ENCODE data around the genes TLR10 and KLB.

DNA sequence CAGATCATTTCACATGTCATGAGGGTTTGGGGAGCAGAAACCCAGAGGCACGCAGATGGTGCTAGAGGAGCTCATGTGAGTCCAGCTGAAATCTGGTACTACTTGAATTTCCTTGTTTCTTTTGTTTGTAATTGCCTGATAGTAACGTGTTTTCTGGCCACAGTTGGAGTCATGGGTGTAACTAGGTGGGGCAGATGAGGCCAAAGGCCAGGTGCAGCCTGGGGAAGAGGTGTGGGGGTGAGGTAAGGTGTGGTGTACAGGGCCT lies 271.4 kb downstream of the PTTG2 start:
- PRO-cap: no peak

DNA sequence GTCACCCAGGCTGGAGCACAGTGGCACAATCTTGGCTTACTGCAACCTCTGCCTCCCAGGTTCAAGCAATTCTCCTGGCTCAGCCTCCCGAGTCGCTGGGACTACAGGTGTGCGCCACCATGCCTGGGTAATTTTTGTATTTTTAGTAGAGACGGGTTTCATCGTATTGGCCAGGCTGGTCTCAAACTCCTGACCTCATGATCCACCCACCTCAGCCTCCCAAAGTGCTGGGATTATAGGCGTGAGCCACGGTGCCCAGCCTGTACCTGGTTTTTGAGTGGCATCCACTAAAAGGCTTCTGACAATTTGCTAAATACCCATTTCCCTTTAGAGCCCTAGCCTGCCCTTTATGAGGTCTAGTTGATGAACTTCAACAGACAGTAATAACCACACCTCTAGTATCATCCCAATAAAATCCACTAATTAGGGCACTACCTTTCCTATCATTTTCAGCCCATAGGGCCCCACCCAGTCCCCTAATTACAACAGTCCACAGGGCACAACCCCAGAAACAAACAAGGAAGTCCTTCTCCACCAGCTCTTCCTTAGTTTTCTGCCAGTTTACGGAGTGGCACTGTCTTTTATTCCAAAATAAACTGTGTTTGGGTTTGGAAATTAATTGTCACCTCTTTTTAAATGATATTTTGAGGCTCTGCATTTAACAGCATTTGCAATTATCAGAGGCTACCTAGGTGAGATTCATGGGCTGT lies 303.7 kb downstream of the PTTG2 start:
- PRO-cap: no peak

DNA sequence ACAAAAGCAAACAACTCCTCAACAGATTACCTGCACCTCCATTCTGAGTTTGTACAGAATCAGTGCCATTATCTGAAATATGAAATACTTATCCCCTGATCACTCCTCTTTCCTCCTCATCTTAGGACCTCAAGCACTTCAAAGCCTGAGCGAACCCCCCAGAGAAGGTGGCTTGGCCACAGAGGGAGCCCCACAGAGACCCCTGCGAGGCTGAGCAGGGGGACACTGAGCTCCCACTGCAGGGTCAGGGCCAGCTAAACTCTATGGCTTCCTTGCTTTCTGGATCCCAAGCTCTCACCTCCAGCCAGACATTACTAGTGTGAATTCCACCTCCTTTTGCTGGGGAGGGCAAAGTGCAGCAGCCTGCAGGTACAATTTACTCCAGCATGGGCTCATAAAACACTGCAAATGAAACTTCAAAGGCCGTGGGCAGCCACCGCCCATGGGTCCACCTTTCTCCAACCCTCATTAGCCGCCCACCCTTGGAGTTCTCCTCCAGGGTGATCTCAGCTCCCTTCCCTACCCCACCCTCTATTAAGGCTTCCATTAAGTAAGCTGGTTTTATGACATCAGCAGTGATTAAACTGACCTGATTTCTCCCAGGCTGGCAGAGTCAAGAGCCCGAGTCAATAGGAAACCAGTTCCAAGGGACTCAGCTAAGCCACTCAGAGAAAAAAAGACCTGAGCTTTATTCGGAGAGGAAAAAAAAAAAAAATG lies 319.3 kb downstream of the PTTG2 start:
- PRO-cap: no peak

GRCh38 chr4:38318696-38319567 lies 345.1 kb upstream of the KLF3 start:
- PRO-cap: bidirectional peak, plus-strand start at chr4:38319122, minus-strand start at chr4:38318967

GRCh38 chr4:38366347-38366774 lies 297.6 kb upstream of the KLF3 start:
- PRO-cap: no peak

DNA sequence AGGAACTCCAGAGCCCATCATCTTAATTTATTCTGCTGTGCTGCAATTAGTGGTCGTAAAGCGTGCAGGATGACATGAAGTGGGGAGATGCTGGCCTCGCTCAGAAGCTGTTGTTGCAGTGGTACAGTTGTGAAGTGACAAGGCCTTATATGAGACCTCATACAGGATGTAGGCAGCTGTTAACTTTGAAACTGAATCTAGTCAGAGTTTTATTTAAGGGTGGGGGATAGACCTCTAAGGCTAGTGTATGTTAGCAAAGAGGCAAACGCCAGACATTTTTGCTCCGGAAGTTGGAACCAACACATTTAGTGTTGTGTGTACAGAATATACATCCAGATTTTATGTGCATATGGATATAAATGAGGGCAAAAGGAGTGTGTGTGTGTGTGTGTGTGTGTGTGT lies 13.5 kb downstream of the KLF3 start:
- PRO-cap: no peak

- PRO-cap: no peak
Observed at GRCh38 chr4:38700876-38701673, 37.1 kb downstream of the KLF3 start.

GRCh38 chr4:38782723-38783168 lies at the start of gene TLR10:
TLR10 (minus strand) TSS chr4:38782990.
- PRO-cap: no peak

- PRO-cap: no peak
Observed at GRCh38 chr4:38802260-38802646, 2.3 kb downstream of the TLR1 start.

GRCh38 chr4:38805333-38806250 lies 1.0 kb upstream of the TLR1 start:
- PRO-cap: no peak

DNA sequence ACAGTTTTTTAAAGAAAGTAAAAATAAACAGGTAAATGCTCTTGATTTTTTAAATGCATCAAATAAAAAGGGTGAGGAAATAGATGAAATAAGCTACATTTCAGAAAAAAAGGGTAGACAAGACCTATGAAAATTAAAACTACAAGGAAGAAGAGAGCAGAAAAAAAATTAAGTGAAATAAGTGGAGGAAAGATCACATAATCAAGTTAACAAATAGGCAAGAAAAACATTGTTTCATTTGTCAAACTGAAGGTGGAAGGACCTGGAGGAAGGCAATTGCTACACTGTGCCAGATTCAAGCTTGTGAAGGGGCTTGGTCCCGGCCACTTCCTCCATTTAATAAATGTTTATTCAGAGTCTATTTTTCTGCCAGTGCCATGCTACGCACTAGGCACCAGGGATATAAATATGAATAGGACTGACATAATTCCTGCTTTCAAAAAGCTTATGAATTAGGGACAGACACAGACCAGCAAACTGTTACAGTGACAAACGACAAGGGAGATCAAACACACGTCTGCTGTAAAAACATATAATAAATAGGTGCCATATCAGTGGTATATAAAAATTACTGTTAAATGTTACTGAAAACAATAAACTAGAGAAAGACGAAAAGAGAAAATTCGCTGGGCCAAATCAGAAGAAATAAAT lies 646 bp downstream of the TLR6 start:
- PRO-cap: no peak

GRCh38 chr4:38857392-38858458 lies 1.1 kb upstream of the TLR6 start:
- PRO-cap: no peak

DNA sequence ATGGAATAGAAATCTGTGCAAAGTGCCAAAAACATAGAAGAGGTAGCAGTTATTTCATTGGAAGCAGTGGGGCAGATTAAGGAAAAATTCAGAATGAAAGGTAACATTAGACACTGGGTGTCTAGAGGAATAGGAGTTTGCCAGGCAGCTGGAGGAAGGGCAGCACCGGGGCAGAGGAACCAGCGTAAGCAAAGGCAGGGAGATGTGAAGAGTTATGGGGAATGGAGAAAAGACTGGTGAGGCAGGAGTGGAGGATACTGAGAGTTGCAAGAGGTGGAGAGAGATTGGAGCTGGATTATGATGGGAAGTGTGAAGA lies 1.6 kb downstream of the FAM114A1 start:
- PRO-cap: no peak

- PRO-cap: no peak
Observed at GRCh38 chr4:38949248-38949523, 81.6 kb downstream of the FAM114A1 start.

DNA sequence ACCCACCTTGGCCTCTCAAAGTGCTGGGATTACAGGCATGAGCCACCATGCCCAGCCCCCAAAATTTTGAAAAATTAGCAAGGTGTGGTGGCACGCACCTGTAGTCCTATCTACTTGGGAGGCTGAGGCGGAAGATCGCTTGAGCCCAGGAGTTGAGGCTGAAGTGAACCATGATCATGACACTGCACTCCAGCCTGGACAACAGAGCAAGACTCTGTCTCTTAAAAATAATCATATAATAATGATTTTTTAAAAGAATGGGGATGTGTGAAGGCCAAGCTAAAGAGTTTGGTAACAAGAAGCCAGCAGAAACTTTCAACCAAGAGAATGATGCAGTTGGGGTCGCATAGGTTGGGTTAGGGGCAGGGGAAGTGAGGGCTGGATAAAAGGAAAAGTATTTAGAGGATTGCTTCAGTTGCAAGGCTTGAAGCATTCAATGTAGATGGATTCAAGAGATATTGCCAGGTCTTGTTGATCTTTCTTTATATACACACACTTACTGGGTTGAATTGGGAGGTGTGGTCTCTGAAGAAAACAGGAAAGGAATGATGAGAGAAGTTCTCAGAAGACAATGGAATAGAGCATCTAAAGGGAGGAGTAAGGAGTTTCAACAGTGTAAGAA lies 55.2 kb downstream of the KLHL5 start:
- PRO-cap: no peak

- PRO-cap: no peak
Observed at GRCh38 chr4:39125013-39125637, 57.2 kb upstream of the WDR19 start.

GRCh38 chr4:39406588-39407647 lies at the start of gene KLB:
KLB (plus strand) TSS chr4:39406930.
- PRO-cap: no peak

DNA sequence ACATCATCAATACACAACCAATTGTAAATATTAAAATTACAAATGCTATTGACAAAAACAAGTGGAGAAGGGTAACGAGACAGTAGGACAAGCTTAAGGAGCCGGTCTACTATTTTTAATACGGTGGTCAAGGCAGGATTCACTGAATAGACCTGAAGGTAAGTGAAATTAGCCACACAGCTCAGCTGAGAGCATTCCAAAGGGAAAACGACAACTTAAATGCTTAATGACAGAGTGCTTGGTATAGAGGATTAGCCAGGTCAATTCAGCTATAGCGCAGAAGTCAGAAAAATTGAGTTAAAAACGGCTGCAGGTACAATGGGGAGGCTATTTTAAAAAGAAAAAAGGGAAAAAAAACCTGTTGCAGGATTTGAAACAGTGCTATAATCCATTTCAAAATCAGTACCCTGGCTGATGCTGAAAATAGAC lies 6.3 kb downstream of the RPL9 start:
- PRO-cap: no peak

- PRO-cap: no peak
Observed at GRCh38 chr4:39455561-39456570, 2.9 kb downstream of the RPL9 start.

- PRO-cap: no peak
Observed at GRCh38 chr4:39457436-39457873, 1.3 kb downstream of the RPL9 start.

All from neural crest cell (in vitro differentiated cells).